Bile duct (tissue), 1 donor: ENCODE measurements around the gene MESP2.

- PRO-cap, result no peak
Measured at GRCh38 chr15:89197456-89198281, 23.7 kb downstream of the RLBP1 start.

DNA sequence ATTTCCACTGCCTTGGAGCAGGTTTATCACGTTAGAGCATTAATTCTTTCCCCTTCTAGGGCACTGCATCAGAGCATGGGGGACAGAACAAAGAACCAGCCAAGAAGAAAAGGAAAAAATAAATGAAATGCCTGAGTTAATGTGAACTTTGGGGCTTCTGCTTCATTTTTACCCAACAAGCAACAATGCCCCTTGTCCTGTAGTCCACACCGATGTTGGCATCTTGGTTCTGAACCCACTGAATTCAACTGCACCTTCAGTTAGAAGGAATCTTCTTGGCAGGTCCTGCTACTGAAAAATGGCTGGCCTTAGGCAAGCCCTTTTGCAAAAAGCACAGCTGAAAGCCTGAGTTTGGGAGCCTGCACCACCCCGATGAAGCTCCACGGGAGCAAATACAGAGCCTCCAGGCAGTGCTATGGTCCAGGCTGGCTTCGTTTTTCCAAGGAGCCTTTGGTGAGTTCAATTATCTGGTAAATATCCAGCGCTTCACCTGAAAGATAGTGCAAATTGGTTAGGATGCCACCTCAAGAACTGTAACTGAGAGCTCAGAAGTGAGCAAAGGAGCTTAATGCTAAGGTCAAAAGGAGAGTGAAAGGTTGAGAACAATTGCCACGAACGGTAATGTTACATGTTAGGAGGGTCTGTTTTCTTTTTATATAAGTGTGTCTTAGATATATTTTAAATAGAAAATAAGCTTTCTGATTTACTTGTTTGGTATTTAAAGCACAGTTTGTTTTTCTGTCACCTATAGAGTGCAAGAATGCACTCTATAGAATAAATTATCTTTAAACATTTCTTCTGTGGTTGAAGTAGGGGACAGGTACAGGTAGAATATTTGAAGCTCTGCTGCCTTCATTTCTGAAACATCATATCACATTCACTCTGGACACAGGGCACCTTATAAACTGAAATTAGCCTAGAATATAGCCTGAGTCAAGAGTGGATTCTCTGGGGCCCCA, 18.0 kb downstream of the POLG start:
- PRO-cap, result no peak

GRCh38 chr15:89325244-89325770, 9.3 kb downstream of the POLG start:
- PRO-cap, result no peak

DNA sequence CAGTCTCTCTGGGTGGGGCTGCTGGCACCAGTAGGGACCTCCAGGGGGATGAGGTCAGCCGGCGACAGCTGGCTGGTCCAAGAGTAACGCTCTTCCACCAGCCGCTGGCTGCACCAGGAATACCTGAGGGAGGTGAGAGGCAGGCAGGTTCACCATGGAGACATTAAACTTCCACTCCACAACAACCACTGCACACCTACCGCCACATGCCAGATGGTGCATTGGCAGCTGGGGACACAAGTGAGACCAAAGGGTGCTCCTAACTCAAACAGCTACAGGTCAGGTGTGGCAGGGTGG, 4.5 kb downstream of the POLG start:
- PRO-cap, result no peak

DNA sequence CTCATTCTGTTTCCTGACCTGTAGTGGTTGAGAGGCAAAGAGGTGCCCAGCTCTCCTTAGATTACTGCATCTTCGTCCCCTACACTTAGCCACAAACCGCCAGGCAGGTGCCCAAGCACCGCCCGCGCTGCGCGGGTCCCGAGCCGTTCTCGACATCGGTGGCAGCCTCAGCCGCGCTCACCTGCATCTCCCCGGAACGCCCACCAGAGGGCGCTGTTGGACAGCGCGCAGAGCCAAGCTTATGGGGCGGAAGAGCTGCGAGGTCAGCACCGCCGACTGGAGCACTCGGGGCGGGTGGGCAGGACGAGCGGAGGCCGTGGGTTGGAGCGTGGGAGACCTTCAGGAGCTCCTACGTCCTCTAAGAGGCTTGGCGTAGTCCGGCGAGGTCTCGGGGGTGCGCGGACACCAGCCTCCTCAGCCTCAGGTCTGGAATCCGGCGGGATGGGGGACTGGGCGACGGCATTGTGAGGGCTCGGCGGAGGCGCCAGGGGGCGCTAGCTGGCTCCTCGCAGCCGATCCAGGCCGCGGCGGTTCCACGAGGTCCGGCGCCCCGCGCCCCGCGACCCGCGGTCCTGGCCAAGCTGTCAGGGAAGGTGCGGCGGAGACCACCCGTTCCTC, 24.1 kb upstream of the POLG start:
- PRO-cap, result no peak

GRCh38 chr15:89587704-89588333, 12.6 kb downstream of the TICRR start:
- PRO-cap, result no peak

- PRO-cap, result no peak
Measured at GRCh38 chr15:89669751-89670311, 9.3 kb downstream of the PLIN1 start.

GRCh38 chr15:89776286-89777100, at the start of gene MESP2:
MESP2 (plus strand) TSS chr15:89776332.
- PRO-cap, result bidirectional peak, plus-strand start at chr15:89776797, minus-strand start at chr15:89776566

GRCh38 chr15:89790275-89790835, 14.2 kb downstream of the MESP2 start:
- PRO-cap, result no peak

DNA sequence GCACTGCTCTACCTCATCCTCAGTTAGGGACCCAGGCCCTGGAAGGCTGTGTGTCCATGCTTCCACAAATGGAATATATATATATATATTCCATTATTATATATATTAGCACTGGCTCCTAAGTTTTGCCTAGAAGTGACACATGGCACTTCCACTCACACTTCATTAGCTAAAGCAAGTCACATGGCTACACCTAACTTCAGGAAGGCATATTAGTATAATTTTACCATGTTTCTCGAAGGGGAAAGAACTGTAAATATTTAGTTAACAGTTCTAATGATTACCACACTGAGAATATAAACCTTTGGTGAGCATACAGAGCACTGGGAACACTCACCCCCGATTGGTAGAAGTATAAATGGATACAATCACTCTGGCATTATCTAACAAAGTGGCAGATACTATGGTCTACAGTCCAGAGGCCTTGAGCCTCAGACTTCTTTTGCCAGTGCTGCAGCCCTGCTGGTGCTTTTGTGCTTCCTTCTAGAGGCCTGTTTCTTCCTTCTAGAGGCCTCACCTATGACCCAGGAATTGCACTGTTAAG, 28.6 kb downstream of the AP3S2 start:
- PRO-cap, result no peak

GRCh38 chr15:90053567-90054356, 48.5 kb downstream of the IDH2 start:
- PRO-cap, result no peak

DNA sequence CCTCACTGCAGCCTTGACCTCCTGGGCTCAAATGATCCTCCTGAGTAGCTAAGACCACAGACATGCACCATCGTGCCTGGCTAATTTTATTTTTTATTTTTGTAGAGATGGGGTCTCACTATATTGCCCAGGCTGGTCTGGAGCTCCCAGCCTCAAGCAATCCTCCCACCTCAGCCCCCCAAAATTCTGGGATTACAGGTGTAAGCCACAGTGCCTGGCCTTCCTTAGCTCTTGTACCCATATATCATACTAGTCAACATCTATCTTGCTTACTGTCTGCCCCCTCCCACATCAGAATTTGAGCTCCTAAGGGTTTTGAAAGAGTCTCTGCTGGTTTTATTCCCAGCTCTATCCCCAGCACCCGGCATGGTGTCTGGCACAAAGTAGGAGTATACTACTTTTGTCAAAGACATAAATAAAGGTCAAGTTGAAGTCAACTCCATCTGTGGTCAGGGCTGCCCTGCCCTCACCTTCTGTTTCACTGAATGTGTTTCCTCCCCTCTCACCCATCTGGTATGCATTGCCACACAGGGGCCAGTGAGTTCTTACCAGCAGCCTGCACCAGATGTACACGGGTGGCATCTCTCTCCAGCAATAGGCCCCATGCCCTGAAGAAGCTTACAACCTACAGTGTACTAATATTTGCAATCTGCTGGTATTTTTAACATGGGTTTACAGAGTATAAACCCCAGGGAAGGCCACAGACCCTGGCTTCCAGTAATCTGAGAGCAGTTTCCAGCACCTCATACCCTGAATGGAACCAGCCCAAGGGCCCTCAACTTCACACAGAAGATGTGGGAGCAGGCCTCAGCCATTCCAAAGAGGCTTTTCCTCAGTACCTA, 2.5 kb downstream of the IDH2 start:
- PRO-cap, result no peak

DNA sequence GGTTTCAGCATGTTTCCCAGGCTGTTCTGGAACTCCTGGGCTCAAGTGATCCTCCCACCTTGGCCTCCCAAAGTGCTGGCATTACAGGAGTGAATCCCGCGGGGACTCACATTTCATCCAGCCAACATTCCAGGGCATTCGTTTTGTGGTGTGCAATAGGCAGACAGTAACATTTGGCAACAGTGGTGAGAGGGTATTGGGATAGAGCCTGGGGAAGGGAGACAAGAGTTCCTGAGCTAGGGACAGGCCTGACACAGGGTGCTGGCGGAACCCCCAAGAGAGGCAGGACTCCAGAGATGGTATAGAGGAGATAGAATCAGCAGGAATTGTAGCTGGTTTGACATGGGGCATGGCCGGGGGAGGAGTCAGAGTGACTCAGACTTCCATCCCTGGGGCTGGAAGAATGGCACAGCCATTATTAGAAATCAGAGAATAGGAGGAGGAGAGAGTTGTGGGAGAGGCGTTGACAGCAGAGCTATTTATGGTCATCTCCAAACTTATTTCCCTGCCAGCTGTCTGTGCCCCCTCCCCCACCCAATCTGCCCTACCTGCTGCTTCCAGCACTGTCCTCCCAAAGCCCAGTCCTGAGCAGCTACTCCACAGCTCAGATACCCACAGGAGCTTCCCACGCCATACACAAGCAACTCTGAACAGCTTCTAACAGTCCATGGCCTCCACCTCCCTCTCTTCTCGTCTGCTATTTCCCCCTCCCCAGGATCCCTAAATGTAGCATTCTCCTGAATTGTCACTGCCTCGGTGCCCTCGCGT, 4.4 kb upstream of the IDH2 start:
- PRO-cap, result no peak

GRCh38 chr15:90145164-90145498, 42.9 kb upstream of the IDH2 start:
- PRO-cap, result no peak

- PRO-cap, result no peak
Measured at GRCh38 chr15:90212673-90213097, 11.6 kb downstream of the SEMA4B start.

DNA sequence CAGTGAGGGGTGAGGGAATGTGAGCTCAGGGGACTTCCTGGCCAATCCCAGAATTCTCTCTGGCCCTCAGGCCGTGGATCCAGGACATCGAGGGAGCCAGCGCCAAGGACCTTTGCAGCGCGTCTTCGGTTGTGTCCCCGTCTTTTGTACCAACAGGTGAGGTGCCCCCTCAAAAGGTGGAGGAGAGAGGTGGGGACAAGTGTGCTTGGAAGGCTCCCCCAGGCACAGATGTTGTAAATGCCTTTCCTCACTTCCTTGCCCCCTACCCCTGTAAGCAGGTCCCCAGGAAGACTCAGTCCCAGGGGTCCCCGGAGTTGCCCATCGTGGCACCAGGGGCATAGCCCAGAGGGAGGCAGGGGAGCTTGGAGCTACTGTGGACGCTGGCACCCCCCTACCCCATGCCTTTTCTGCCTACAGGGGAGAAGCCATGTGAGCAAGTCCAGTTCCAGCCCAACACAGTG, 6.2 kb downstream of the CIB1 start:
- PRO-cap, result no peak

- PRO-cap, result bidirectional peak, plus-strand start at chr15:90230326, minus-strand start at chr15:90230154
Measured at GRCh38 chr15:90229749-90230800, 3.7 kb downstream of the CIB1 start.

- PRO-cap, result no peak
Measured at GRCh38 chr15:90241266-90242071, 7.5 kb downstream of the GDPGP1 start.

DNA sequence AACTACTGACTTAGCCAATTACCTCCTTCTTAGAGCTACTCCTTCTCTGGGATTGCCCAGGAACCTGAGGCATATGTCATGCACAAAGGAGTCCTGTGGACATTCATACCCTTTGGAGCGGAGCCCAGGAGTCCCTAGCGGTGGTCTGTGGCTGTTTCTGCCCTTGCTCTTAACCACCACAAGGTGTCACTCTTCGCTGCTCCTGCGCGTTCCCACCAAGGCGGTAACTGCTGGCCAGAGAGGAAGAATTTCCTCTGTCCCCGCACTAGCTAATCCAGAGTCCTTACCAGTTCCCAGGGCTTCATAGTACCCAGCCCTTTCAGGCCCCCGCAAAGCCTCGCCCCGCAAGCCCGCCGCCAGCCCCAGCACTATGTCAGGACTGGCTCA, 32.1 kb upstream of the ZNF774 start:
- PRO-cap, result no peak

- PRO-cap, result unidirectional peak, minus-strand start at chr15:90346712
Measured at GRCh38 chr15:90346443-90346804, 5.7 kb upstream of the ZNF774 start.